ENCODE measurements around the gene SOBP.

- RRBS: no CpG with 5 or more reads among the region's 39 CpGs
Observed at GRCh38 chr6:107488625-107489318, 1.1 kb upstream of the SOBP start.

DNA sequence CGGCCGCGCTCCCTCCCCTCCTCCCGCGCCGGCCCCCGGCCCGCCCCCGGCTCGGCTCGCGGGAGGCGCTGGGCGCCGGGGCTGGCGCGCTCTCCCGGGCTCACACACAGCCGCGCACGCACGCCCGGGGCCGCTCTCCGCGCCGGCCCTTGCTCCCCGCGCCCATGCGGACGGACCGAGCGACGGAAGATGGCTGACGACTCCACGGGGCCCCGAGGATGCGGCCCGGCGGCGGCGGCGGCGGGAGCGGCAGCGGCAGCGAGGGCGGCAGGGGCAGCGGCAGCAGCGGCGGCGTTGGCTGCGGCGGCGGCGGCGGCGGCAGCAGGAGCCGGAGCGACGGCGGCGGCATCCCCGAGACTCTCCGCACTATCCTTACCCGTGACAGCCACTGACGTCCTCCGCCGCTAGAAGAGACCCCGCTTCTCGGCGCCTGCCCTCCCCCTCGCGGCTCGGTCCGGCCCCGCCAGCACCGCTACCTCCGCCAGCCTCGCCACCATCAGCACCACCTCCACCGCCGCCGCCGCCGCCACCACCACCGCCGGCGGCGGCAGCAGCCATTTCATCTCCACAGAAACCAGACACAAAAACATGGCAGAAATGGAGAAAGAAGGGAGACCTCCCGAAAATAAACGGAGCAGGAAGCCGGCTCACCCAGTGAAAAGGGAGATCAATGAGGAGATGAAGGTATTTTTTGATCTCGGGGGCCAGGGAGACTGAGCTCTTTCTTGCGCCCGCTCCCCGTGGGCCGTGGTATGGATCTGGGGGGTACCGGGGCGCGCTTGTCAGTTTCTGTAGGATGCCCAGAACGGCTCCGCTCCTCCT is at the start of gene SOBP:
Gene SOBP, plus strand, starts transcription at position 89 of the 822 bp plus-strand sequence.
- RRBS: 3% methylated on average over 16 of the region's 102 CpGs

DNA sequence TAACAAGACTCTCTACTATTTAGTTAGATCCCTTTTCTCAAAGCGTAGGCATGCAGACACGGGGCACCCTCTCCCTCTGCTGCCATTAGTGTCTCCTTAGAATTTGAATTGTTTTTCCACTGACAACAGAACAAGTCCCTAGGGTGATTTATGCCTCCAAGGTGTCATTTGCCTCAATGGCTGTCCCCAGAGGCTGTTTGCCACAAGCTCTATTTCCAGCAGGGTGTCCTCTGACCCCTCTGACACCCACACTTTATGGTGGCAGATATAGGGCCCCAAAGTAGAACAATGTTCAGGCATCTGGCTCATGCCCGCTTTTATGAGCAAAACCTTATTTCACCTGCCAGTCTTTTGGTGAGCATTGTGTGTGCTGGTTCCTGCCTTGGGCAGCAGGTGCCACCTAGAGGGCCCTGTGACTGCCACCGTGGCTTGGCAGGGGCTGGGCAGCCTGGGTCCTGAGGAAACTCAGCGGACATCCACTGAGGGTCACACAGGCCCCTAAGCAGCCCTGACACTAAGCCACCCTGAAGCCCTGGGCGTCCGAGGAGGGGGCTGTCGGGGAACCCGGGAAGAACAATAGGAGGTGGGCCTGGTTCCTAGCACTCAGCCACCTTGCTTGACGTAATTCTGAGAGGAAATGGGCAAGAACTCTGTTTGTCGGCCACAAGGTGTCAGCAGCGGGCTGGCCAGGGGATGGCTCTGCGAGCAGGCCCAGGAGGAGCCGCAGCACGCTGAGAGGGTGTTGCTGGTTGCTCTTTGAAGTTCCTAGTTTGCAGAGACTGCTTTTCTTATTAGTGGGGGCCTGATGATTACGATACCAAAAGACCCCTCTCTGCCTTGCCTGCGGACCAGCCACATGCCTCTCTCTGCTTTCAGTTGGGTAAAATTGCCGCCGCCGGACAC is 149.0 kb downstream of the SCML4 start:
- RRBS: no CpG with 5 or more reads among the region's 20 CpGs

DNA sequence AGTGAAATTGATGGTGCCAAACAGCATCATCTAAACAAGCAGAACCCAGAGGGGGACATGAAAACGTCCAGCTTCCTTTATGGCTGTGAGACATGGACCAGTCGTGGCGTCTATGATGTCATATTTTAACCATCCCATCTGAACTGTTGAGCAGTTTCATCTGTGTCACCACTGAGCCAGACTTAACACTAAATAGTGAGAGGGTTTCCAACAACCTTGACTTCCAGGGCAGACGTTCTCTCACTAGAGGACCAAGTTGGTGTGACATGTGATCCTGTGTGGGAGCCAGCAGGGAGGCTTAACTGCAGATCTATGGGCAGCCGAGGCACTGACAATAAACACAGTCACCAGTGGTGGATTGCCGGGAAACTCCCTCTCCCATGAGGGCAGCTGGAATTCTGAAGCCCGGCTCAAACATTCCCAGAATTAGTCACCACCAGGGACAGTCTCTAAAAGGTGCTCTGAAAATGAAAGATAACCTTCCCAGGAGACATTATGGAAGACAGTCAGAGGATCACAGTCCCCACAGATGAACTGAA is 12.3 kb downstream of the SCML4 start:
- RRBS: 16% methylated on average over 2 of the region's 7 CpGs

- RRBS: 3% methylated on average over 15 of the region's 38 CpGs
Observed at GRCh38 chr6:107848023-107848614, 24.0 kb upstream of the SCML4 start.

- RRBS: no CpG with 5 or more reads among the region's 21 CpGs
Observed at GRCh38 chr6:107859975-107860522, 35.9 kb upstream of the SCML4 start.

GRCh38 chr6:107889520-107890419 is 65.7 kb upstream of the SCML4 start:
- RRBS: no CpG with 5 or more reads among the region's 7 CpGs

- RRBS: no CpG with 5 or more reads among the region's 9 CpGs
Observed at GRCh38 chr6:107893274-107894147, 64.5 kb downstream of the SEC63 start.

DNA sequence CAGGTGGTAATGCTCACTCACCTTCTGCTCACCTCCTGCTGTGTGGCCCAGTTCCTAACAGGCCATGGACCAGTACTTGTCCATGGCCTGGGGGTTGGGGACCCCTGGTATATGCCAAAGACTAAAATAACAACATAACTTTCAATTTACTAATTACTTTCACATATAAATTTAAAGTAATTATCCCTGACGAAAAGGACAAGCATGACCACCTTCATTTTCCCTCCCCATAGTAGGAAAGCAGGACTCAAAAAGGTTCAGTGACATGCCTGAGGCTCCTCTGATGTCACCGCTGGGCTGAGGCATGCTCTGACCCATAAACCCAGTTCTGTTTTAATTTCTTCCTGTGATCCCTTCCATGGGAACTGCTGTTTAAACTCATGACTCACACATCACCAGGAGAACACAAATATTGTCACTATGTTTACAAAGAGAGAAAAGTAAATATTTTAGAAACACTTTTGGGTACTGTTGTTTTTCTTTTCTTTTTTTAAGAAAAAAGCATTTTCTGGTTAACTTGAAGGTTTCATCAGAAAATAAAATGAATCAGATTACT is 38.0 kb upstream of the NR2E1 start:
- RRBS: no CpG with 5 or more reads among the region's 2 CpGs

DNA sequence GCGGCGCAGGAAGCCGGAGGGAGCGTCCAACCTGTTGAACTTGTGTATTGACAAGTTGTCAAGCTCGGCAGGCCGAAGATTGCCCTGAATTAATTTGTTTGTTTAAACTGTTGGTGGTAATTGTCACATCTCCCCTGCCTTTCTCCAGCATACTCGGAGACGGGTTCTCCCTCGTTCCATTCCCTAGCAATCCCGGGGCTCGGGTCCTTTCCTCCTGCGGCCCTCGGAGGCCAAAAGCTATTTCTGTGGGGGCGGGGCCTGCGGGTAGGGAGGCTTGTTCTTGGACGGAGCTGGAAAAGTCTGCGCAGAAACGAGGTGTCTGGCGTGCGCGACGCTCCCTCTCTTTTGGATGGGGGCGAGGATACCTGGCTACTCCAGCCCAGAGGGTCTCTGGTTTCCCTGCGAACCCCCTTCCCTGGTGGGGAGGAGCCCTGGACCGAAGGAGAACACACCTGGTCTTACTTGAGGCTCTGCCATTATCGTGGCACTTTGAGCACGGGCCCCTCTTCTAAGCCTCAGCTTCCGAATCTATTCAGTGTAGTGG is 10.0 kb downstream of the NR2E1 start:
- RRBS: 95% methylated on average over 3 of the region's 28 CpGs

- RRBS: no CpG with 5 or more reads among the region's 30 CpGs
Observed at GRCh38 chr6:108561354-108561577, 549 bp downstream of the FOXO3 start.

DNA sequence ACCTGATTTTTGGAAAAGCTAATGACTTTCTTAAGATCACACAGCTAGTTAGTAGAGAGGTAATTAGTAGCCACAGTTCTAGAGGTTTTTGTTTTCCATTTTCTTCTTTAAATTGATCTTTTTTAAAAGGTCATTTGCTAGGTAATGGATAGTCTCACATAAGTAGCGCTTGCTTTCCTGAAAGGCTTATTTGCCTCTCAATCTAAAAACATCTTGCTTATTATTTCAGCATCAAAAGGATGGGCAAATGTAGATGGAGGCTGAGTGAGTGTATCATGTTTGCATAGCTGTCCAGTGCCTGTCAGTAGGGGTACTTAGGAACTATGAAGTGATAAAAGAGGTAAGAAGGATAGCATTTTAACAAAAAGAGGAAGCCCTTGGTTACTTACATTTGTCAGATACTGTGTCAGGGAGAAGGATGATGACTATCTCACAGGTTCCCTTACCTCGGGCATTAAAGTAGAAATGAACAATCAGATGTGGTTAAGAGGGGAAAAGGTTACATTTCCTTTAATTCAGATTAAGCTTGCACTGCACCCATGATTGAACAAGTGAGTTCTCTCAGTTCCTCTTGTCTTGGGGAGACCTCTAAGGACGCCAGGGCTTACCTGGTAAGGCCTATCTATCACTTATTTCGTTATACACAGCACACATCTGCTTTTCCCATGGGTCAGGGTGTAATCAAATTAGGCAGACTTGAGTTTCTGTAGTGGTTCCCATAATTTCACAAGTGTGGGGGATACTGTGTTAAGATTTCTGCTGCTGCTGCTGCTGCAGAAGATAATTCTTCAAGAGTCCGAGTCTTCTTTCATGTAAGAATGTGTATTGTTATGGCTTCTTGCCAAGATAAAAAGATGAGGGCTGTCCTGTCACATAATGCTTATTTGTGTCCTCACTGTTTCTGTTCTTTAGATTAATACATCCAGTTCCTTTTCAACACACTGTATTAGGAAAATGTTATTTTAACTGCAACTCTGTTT is 4.5 kb downstream of the FOXO3 start:
- RRBS: no CpG with 5 or more reads among the region's 5 CpGs

- RRBS: no CpG with 5 or more reads among the region's 2 CpGs
Observed at GRCh38 chr6:108576234-108577216, 15.8 kb downstream of the FOXO3 start.

GRCh38 chr6:108585912-108586292 is 25.2 kb downstream of the FOXO3 start:
- RRBS: no CpG with 5 or more reads among the region's 3 CpGs

DNA sequence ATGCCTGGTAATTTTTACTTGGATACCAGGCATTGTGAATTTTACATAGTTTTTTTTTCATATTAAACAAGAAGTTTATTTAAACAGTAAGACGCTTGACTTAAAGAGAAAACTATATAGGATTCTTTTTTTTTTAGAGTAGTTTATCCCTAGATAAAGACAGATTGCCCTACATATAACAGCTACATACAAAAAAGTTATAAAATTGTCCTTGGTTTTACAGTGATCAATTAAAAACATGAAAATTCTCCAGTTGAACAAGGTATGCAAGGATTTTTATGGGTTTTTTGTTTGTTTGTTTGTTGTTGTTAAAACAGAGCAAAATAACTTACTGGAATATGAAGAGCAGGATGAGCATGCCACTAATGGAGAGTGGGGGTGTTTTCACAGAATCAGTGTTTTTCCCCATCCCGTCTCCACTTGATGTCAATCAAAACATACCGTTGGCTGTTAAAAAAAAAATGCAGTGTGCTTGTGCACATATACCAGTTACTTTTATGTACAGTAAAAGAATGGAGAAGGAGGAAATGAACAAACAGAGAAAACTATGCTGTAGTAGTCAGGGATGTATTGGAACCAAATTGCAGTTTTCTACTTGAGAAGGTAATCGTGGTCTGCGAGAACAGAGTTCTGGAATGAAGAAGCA is 56.8 kb downstream of the FOXO3 start:
- RRBS: no CpG with 5 or more reads among the region's 5 CpGs

DNA sequence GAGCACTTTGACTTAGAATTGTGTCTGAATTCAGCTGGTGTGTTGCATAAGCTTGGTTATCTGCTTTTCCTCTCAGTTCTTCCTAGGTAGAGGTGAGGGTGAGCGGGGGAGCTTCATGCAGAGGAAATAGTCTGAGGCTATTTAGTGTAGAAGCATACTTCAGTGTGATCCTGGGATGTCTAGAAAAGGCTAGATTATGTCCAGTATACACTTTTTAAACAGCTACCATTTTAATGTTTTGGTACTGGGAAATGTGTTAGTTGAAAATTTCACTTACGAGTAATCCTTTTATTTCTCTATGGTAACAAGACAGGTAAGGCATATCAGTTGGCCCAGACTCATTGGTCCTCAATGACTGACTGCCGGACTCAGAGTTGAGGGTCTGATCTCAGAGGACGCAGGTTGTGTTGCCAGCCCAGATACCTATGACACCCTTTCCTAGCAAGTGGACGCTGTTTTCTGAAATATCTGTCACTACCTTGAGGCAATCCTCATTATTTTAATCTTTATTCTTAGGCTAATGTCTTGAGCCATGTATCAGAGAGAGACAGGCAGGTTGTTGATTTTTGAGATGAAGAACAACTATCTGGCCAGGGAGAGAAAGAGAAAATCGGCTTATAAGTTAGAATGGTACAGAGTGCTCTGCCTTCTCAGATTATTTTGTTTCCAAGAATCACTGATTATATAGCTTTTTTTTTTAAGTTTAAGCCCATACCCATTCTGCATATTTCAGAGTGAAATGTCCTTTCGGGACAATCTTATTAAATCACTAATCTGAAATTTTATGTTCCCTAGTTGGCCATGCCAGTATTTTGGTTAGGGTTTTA is 65.4 kb downstream of the FOXO3 start:
- RRBS: no CpG with 5 or more reads among the region's 7 CpGs

- RRBS: no CpG with 5 or more reads among the region's 4 CpGs
Observed at GRCh38 chr6:108654489-108654834, 93.7 kb downstream of the FOXO3 start.

- RRBS: no CpG with 5 or more reads among the region's 6 CpGs
Observed at GRCh38 chr6:108685957-108686425, 125.3 kb downstream of the FOXO3 start.

DNA sequence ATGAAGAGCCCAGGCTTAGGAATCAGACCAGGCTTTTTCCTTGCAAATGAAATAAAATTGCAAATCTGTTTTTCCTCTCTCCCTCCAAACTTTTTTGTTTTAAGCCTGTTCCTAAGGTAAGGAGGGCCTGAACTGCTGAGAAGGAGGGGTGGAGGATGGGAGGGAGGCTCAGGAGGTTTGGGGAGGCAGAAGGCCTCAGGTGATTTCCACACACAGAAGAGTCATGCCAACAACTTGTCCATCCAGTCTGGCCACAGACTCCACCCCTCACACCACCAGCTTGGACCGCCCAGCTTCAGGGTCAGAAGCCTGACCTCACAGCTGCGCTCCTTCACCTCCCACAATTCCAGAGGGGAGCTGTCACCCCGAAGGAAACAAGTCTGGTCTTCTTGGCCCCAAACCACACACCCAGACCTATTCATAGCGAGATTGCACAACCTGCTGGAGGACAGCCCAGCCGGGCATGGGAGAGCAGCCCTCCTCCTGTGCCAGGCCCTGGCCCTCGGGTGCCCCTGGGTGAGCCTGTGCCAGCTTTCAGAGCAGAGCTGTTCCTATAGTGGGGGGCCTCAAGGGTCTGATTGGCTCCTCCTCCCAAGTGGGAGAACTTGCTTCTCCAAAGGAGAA is 128.5 kb downstream of the FOXO3 start:
- RRBS: no CpG with 5 or more reads among the region's 6 CpGs

Measured in HCT116 (cell line).